Daoy (cell line): ENCODE data around the gene C2CD4B.

- RAMPAGE, long total RNA = no peak
These were observed 159.6 kb downstream of the RORA start for GRCh38 chr15:61069408-61070055.

- RAMPAGE, long total RNA = no peak
These were observed 126.6 kb downstream of the RORA start for GRCh38 chr15:61102500-61102927.

DNA sequence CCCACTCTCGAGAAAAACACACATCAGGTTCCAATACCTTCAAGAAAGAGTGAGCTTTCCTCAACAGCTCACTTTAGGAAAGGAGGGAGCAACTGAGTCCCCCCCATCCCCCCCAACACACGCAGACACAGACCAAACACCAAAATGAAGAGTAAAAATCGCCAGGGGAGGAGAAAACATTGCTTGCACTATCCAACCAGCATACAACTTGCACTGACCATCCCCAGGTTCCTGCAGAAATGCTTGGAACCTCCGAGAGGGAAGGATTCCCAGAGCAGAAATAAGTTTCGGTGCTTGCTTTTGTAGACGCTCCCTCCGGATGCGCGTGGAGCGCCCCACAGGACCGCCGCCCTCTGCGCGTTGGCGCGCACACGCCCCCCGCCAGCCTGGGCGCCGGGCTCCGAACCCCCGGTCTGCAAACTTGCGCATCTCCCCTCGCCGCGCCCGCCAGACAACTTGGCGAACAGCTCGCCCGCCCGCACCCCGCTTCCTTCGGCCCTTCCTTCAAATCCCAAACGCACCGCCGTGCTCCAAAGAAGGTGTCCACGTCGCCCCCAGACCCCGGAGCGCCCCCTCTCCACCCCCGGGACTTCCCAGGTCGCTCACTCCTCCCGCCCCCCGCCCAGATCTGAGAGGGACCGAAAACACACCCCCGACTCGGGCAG, 1.1 kb downstream of the RORA start:
- RAMPAGE, long total RNA = no peak

DNA sequence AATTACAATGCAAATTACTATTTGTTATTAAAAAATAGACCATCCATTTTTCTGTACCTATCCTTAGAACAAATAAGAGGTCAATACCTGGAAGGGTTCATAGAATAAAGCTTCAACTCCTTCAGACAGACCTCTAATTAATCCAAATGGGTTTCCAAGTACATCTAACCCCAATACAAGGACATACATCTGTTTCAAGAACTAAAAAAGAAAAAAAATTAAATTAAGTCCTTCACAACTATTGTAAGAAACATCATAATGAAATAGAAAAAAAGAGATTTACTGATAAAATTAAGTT, 184.7 kb downstream of the VPS13C start:
- RAMPAGE, long total RNA = no peak

- RAMPAGE, long total RNA = no peak
These were observed 999 bp downstream of the VPS13C start for GRCh38 chr15:62059296-62059599.

- RAMPAGE, long total RNA = no peak
These were observed 40.7 kb downstream of the C2CD4B start for GRCh38 chr15:62124141-62124972.

DNA sequence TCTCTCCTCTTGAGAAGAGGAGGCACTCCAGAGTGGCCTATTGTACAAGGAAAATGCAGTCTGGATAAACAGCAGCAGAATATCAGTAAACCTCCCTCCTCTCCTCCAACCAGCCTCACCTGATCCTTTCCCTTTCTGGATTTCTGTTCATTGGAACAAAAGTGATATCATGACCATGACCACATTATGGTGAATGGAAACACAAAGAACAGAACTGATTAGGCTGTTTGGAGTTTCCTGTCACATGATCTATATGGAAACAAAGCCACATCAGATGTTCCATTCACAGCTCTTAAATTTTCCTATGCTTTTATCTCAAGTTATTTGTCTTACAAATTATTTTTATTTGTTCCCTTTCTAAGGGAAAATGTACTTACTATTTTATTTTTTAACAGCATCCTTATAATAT, 14.6 kb downstream of the C2CD4B start:
- RAMPAGE, long total RNA = no peak

DNA sequence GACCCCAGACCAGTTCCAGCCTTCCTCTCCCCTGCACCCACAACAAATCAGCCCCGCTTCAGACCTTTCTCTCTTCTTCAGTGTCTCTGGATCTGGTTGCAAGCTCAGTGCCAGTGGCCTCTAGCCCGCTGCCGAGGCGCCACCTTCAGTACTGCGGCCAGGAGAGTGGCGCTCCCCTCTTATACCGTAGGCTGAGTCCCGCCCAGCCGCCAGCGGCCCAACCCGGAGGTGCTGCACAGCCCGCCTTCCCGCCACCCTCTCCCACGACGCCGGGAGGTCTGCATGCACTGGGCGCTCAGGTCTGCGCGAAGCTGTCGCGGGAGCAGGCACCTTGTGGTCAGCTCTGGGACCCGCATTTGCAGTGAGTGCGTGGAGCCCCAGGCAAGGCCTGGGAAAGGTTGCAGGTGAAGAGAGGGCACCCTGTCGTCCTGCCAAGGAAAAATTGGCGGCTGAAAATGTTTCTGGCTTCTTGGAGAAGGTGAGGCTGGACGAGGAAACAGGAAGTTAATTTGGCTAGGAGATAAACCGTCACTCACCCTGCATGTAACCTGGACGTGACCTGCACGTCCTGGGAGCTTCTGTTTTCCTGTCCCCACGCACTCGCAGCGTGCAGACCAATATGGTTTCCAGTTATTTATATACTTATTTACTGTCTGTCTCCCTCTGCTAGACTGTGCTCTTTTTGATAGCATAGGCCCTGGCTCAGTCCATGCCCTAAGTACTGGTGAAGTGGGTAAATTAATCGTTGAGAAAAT, at the start of gene C2CD4B:
Gene C2CD4B, minus strand, starts transcription at position 155 of the 755 bp plus-strand sequence.
- RAMPAGE, long total RNA = no peak

GRCh38 chr15:62326181-62326768, 64.1 kb upstream of the TLN2 start:
- RAMPAGE, long total RNA = no peak

- RAMPAGE, long total RNA = no peak
These were observed 261.5 kb downstream of the TLN2 start for GRCh38 chr15:62651840-62652202.

GRCh38 chr15:62701950-62702200, 311.5 kb downstream of the TLN2 start:
- RAMPAGE, long total RNA = no peak

- RAMPAGE, long total RNA = no peak
These were observed 300.0 kb upstream of the TPM1 start for GRCh38 chr15:62742313-62743175.

- RAMPAGE, long total RNA = no peak
These were observed 230.3 kb upstream of the TPM1 start for GRCh38 chr15:62812238-62812704.

GRCh38 chr15:62894311-62894857, 148.2 kb upstream of the TPM1 start:
- RAMPAGE, long total RNA = no peak

DNA sequence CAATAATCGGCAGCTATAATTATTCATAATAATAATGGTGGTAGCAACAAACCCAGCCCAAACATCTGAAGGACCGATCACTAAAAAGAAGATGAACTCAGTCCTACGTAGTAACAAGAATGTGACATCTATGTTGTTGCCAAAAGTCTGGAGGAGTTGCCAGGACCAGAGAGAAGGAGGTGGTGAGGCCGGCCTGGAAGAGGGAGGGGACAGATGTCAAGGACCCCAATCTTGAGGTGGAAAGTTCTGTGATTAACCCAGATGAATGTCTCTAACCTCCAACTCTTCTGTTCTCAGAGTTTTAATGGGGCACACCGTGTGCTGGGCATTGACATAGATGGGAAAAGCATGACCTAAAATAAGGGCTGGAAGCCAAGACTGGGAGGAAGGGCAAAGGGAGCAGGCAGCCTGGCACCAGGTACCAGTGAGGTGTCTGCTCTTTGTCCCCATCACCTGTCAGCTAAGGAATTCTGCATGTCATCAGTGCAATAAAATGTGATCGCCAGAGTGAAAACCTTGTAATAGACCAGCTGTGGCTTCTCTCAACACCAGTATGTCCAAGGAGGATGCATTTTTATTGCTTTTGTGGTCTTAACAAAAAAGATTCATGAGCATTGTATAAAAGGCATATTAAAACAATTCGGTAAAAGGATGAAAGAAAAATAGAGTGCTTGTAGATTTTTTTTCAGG, 143.5 kb upstream of the TPM1 start:
- RAMPAGE, long total RNA = no peak

- RAMPAGE, long total RNA = no peak
These were observed 135.8 kb upstream of the TPM1 start for GRCh38 chr15:62906798-62907127.

DNA sequence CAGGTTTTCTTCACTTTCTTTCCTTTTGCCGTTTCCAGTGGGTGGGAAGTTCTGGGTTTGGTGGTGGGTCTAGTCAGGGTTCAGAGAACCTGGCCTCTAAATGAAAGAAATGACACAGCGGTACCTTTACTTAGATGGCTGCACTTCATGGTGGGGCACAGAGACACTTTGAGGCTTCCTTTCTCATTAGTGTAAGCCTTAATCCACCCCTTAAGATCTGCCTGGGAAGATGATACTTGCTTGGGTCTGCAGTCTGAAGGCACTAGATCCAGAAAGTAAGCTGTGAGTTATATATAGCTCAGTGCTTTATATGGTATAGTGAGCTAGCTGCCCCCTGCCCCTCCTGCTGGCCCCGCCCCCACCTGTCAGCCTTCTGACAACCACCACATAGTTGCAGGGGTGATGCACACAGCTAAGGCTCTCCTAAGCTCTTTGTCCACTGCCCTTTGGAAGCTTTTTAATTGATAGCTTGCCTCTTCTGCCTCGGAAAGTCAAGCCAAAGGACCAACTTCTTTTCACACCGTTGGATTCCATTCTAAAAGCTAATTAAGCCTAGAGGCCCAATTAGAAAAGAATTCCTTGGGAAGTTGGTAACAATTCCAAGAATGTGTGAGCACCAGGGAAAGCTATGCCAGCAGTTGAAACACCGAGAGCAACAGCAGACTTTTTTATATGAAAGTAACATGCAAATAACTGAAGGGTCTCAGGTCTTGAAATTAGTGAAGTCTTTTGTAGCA, 2.1 kb downstream of the TPM1 start:
- RAMPAGE, long total RNA = no peak

DNA sequence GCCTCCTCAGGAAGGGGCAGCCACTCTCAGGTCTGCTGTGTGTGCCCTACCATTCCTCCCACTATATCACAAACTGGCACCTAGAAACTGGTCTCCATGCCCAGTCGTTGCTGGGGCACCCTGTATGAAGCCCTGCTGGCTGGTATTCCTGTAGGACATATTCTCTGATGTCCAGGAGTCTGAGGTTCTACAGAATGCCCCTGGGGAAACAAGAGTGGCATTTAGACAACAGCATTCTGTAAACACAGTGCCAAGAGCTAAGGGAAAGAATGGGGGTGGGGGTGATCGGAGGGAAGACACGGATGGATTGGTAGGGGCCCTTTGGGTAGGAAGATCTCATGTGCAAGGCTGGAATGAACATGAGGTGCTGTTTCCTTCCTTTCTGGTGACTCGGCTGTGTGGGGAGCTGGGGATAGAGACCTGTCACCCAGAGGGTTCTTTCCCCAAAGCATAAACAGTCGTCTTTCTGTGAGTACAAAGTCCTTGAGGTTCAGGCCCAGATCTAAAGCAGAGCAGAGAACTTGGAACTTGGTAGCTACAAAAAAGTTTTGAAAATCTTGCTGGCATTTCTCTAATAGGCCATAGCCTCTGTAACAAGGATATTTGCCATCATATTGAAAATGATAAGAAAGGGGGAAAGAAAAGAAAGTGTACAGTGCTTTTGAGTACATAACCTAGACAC, 11.7 kb downstream of the TPM1 start:
- RAMPAGE, long total RNA = no peak

DNA sequence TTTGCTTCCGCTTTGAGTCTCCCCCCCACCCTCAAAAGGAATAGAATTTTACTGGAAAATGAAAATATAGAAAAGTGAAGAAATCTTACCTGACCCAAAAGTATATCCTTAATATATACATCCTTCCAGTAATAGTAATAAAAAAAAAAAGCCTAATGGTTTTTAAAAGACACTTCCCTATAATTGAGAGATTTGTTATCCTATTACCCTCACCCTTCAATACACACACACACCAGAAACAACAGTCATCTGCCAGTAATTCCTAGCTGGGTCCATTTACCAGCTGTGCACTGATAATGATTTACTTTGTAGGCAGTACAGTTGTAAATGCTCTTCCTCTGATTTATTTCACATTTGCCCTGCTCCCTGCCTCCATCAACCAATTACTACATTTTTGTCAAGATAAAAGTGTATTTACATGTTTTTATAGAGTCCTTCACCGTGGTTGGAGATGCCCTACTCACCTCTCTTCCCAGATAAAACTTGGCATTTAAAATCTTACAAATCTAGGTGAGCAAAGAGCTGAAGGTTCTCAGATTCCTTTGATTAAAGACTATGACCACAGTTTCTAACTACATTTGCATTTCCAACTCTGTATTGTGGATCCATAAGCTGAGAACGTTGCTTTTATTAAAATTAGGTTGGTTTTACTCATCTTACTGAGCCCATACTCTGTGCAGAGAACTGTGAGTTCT, 12.5 kb downstream of the TPM1 start:
- RAMPAGE, long total RNA = no peak

DNA sequence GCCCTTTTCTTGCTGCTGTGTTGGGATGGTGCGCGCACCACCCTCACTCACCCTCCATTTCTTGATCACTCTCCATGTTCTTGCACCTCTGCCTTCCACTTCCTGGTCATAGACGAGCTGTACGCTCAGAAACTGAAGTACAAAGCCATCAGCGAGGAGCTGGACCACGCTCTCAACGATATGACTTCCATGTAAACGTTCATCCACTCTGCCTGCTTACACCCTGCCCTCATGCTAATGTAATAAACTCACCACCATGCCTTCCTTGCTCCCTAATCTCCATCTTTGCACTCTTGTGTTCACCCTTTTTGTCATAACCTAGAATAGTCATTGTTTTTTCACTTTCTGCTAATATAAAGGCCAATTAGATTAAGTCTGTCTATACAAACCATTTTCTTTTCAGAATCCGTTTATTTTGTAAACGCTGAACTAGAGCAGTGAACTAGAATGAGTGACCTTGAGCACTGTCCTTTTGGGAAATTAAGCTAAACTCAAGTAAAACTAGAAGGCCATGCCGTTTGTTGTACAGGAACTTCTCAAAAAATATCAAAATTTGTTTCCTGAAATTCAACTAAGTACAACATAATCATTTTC, 21.5 kb downstream of the TPM1 start:
- RAMPAGE, long total RNA = no peak